CMK (cell line): ENCODE measurements around a stretch of chr7.

DNA sequence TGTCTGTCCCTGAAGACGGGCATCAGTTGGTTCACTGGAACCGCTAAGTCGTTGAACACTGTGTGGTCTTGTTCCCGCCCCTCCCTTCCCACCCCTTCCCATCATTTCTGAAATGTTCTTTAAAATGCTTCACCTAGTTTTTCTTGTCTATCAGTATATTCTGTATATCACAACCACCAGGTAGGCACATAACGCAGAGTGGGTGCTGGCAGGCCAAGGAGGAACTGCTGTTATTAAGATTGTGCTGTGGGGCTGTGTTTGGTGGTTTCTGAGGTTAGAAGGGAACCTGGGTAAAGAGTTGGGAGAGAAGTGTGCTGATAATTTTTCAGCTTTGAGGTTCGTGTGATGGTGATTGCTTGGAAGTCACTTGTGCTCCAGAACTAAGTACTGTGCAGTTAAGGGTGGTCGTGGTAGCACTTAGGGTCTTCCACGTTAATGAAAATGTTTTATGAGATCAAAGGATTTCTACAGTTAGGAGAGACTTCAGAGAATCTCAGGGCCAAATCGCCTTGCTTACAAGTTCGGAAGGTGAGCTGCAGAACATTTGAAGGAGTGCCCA is 1.4 kb downstream of the UBE3C start:
- RRBS, result no CpG with 5 or more reads among the region's 10 CpGs

DNA sequence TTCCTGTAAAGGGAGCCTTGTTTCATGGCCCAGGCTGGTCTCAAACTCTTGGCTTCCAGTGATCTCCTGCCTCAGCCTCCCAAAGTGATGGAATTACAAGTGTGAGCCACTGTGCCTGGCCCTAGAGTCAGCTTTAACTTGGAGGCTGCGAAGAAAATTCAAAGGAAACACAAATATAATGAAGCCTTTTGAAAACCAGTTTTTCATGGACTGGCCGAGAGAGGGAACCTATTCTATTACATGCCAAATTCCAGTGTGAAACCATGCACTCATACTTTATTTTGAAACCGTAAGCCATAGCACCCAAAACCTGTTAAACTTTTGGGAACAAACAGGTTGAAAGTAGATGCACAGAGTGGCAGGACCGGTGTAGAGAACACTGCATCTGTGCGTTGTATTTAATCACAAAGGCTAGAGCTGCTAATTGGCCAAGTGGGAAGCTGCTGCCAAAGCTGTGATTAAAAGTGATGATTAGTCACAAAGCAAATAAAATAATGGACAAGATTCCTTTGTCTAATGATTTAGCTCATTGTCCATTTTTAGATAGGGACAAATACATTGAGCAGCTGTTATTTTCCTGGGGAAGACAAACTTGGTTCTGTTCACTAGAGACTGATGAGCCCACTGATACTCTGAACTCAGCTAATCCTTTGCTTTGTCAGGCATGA is 19.5 kb downstream of the UBE3C start:
- RRBS, result no CpG with 5 or more reads among the region's 5 CpGs

GRCh38 chr7:157168751-157169130 is 30.0 kb downstream of the UBE3C start:
- RRBS, result no CpG with 5 or more reads among the region's 6 CpGs

GRCh38 chr7:157209677-157210477 is 71.2 kb downstream of the UBE3C start:
- RRBS, result no CpG with 5 or more reads among the region's 11 CpGs

DNA sequence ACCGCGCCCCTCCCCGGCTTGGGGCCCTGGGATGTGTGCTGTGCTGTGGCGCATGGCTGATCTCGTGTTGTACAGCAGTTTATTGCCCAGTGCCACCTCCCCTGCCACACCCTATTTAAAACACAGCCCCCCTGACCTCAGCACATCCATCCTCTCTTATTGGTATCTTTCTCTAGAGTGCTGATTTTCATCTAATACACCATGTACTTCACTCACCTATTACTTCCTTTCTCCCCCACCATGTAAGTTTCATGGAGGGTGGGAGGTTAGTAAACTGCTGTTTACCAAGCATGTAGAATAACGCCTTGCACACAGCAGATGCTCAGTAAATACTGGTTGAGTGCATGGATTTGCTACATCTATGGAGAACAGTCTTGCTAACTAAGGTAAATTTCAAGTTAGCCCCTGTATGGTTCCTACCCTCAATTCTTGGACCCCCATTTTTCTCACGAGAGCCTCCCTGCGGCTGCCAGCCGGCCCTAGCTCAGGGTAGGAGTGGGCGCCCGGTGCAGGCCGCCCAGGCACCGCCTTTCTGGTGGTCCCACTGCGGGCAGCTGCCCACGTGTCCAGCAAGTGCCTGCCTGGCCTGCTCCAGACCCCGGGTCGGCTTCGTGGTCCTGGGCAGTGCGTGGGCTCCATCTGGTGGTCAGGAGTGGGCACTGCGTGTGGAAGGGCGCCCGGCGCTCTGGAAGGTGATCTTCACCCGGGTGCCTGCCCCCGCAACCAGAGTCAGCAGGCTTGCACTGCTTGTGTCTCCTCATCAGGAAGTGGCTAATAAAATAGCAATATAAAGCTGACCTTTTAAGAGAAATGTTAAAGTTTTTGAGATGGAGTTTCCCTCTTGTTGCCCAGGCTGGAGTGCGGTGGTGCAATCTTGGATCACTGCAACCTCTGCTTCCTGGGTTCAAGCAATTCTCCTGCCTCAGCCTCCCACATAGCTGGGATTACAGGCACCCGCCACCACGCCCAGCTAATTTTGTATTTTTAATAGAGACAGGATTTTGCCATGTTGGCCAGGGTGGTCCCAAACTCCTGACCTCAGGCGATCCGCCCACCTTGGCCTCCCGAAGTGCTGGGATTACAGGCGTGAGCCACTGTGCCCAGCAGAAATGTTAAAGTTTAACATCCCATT is 63.3 kb upstream of the DNAJB6 start:
- RRBS, result 3% methylated on average over 10 of the region's 32 CpGs

- RRBS, result no CpG with 5 or more reads among the region's 36 CpGs
Measured at GRCh38 chr7:157337816-157338510, 1.2 kb downstream of the DNAJB6 start.

DNA sequence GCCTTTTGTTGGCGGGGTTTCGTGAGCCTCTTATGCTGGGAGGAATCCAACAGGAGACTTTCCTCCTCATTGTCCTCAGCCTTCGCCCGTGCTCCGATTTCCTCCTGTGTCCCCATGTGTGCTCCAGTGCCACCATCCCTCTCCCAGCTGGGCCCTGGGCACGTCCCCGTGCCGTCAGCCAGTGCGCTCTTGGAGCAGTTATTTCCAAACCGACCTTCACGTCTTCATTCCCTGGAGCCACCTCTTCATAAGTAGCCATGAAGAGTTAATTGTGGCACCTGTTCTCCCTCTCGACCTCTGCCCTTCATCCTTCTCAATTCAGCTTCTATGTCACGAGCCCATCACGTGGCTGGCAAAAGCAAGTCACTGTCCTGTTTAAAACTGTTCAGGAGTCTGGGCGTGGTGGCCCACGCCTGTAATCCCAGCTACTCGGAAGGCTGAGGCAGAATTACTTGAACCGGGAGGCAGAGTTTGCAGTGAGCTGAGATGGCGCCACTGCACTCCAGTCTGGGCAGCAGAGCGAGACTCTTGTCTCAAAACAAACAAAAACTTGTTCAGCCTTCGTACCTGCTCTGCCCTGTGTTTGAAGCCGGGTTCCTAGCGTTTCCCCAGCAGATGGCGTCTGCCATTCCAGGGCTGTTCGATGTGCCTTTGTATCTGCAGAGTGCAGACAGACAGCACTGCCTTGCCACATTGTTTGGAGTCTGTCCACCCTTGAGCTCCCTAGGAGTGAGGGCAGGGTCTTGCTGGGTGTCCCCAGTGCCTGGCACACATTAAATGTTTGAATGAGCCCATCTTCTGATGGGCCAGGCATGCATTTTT is 60.9 kb downstream of the DNAJB6 start:
- RRBS, result no CpG with 5 or more reads among the region's 25 CpGs

DNA sequence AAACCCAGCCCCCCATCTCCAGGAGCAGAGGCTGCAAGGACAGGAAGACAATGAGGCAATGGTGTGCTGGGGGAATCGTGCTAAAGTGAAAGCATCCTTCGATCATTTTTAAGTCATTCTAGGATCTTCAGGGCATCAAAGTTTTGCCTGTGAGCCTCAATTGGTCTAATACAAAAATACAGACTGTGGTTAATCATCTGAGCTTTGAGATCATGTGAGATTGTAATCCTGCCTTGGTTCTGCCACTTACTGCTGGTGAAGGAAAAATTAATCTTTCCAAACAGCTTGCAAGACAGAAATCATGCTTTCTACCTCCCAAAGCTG is 166.5 kb downstream of the DNAJB6 start:
- RRBS, result no CpG with 5 or more reads among the region's 2 CpGs

DNA sequence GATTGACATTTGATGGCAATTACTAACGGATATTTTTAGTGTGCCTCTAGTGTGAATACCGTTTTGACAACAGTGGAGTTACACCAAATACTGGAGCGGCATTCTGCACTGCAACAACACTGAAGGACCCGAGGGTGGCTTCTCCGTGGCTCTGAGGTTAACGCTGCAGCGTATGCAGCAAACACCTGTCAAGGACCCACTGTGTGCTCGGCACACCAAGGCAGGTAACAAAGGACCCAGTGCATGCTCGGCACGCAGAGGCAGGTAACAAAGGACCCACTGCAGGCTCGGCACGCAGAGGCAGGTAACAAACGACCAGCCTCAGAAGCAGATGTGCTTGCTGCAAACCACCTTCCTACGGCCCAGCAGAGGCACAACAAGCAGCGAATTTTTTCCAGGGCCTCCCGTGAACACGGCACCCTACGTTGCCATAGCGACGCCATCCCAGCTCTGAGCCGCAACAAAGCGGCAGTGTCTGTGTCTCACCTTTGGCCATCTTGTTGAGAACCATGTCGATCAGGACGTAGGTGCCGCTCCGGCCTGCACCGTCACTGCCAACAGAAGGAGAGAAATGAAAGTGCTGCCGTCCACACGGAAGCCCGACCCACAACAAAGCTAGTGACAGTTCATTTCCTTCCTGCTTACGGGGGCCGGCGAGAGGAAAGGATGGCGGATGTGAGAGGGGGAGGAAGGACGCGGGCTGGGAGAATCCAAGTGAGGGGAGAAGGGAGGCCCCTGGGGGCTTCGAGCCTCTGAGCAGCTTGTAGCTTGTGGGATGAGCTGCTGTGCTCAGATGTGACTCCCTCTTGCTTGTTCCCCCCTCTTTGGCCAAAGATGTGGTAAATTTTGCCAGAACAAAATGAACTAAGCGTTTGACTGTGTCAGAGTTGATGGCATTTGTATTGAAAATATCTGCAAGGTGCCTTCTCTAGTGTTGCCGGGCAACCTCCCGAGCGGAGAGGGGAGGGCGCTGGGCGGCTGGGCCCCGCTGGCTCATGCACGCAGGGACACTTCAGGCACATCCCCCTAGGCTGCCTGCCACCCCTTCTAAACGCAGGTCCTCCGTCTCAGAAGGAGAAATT is 232.0 kb downstream of the DNAJB6 start:
- RRBS, result no CpG with 5 or more reads among the region's 47 CpGs

- RRBS, result 96% methylated on average over 8 of the region's 24 CpGs
Measured at GRCh38 chr7:157613806-157614337, 277.1 kb downstream of the DNAJB6 start.

GRCh38 chr7:158008861-158009466 is 578.7 kb downstream of the PTPRN2 start:
- RRBS, result no CpG with 5 or more reads among the region's 15 CpGs

- RRBS, result no CpG with 5 or more reads among the region's 12 CpGs
Measured at GRCh38 chr7:158049032-158049842, 538.4 kb downstream of the PTPRN2 start.

- RRBS, result no CpG with 5 or more reads among the region's 27 CpGs
Measured at GRCh38 chr7:158239366-158240081, 348.1 kb downstream of the PTPRN2 start.

DNA sequence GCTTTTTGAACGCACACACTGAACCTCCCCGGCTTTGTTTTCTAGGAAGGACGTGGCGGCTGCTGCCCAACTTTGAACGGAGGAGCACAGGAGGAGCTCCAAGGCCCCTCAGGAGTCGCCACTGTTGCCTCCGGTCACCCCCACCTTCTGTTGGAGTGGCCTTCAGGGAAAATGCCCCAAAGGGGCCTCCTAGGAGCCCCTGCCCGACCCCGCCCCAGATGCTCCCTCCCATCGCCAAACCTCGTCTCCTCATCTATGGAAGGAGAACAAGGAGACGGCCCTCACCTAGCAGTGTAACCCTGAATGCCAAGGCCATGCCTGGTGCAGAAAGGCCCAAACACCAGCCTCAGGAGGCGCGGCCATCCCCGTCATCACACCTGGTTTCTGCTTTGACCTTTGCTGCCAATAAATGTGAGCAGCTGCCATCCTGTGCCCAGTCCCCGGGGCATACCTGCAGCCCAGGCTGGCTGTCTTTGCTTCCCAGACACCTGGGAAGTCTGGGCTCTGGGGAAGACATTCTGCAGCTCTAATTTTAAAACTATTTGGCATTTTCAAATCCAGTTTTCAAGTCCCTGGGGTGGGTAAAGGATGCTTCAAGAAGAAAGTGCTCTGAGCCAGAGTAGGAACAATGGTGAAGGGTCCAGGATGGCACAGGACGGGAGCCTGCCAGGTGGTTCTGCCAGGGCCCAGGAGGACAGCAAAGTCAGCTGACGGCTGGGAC is 318.5 kb downstream of the PTPRN2 start:
- RRBS, result 91% methylated on average over 2 of the region's 18 CpGs

DNA sequence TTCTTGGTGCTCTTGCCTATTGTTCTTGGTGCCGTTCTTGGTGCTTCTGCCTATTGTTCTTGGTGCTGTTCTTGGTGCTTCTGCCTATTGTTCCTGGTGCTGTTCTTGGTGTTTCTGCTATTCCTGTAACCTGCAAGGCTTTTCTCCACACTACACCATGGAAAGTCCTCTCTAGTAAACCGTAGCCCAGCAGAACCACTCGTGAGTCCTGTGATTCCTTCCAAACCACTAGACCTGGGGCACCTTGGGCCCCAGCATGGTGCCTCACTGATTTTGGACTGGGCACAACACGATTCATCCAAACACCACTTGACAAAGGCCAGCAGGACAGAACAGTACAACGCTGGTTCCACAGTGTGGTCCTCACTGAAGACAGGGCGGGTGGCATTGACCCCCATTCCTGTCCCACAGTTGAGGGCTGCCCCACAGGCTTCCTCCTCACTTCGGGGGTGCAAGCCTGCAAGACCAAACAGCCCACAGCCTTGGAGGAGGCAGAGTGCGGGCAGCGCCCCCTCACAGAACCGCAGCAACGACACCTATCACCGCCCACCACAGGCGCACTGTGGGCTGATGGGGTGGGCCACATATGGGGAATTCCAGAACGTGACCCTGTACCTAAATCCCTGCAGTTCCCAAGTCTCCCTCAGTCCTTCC is 70.7 kb downstream of the PTPRN2 start:
- RRBS, result no CpG with 5 or more reads among the region's 14 CpGs

DNA sequence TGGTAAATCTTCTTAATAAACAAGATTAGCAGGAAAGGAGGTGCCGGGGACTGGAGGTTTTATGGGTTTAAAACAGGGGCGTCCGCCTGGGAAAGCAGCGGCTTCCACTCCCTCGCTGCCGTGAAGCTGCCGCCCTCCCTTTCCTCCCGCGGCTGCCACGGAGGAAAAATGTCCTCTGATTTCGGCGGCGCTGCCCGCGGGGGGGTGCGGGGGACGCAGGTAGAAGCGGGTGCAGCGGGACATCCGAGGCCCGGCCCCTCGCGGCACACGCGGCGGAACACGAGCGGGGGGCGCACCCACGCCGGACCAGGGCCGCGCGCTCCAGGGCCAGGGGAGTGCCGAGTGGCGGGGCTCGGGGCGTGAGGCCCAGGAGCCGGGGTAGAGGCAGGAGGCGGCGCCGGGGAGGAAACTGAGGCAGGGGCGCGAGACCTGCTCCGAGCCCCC is 1.0 kb downstream of the PTPRN2 start:
- RRBS, result 86% methylated on average over 15 of the region's 45 CpGs

DNA sequence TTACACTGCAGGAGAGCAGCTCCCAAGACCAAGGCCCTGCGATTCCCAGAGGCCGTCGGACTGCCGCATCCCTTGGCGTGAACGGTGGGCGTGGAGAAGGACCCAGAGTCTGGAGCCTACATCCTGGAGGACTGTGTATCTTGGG is 2.9 kb upstream of the PTPRN2 start:
- RRBS, result no CpG with 5 or more reads among the region's 7 CpGs

GRCh38 chr7:158662604-158662931 is 42.0 kb downstream of the NCAPG2 start:
- RRBS, result no CpG with 5 or more reads among the region's 3 CpGs

DNA sequence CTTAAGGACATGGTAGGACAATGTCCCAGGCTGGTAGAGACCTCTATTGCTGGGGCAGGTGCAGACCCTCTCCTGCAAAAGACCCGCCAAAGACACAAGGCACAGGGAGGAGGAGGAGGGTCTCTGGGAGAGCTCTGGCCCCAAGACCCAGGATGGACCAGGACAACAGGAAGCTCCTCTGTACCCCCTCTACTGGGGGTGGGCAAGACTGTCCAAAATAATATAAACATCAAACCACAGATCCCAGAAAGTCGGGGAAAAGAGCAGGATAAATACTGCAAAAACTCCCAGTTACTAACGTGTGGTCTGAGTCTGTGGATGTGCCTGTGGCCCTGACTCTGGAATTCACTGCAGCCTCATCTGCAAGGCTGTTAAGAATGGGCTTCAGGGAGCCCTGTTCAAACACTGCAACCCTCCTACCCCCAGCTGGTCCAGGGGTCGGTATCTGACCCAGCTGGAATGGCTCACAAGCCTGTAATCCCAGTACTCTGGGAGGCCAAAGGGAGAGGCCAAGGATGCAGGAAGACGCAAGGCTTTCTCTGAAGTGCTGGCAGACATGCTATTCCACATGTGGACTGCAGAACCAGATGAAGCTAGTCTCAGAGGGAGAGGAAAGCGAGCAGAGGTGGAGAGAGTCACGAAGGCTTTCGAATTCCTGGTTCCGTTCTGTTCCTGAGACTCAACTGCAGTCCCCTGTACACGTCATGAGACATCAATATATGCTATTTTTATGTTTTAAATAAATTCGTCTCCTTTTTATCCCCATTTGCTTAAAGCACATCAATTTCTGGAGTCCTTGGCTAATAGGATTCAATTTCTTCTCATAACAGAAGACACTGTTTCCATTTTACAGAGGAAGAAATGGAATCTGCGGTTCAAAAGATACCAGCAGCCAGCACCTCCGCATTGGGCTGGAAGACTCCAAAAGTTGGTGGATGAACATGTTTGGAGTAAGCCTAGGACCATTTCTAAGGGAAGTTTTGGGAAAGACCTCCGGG is 45.1 kb downstream of the ESYT2 start:
- RRBS, result no CpG with 5 or more reads among the region's 14 CpGs

GRCh38 chr7:158858944-158859337 is 2.6 kb downstream of the DYNC2I1 start:
- RRBS, result no CpG with 5 or more reads among the region's 4 CpGs